Measurements from ENCODE around the genes NHLH2 and PTGFRN.

DNA sequence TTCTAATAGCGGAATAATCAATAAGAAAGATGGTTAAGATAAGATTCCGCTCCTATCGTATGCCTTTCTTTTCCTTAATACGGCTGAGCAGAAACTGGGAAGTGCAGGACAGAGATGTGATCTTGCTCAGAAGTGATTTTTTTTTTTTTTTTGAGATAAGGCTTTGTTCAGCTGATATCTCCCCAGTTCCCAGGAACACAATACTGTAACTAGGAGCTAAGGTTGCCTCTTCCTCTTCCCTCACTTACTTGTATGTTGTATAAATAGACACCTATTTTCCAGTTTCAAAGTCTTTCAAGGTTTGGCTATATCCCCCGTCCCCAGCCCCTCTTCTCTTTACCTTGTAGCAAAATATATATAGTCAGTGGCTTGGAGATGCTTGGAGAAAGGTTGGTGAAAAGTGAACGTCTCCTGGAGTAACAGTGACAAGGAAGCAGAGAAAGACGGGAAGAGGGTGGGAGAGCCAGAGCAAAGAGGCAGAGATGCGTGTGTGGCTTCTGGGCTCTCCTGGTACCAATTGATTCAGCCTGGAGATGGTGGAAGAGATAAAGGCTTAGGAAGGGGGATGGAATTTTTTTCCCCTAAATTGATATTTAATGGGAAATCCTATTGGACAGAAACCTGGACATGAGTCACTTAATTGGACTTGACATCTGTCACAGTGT lies at the start of gene NHLH2:
NHLH2 (minus strand) TSS at position 519 of the 665 bp plus-strand sequence.
- RRBS, result no CpG with 5 or more reads among the region's 8 CpGs

GRCh38 chr1:116151908-116152504 lies 40.8 kb downstream of the MAB21L3 start:
- RRBS, result no CpG with 5 or more reads among the region's 42 CpGs

- RRBS, result no CpG with 5 or more reads among the region's 4 CpGs
These were observed 100.0 kb upstream of the ATP1A1 start for GRCh38 chr1:116272954-116273445.

DNA sequence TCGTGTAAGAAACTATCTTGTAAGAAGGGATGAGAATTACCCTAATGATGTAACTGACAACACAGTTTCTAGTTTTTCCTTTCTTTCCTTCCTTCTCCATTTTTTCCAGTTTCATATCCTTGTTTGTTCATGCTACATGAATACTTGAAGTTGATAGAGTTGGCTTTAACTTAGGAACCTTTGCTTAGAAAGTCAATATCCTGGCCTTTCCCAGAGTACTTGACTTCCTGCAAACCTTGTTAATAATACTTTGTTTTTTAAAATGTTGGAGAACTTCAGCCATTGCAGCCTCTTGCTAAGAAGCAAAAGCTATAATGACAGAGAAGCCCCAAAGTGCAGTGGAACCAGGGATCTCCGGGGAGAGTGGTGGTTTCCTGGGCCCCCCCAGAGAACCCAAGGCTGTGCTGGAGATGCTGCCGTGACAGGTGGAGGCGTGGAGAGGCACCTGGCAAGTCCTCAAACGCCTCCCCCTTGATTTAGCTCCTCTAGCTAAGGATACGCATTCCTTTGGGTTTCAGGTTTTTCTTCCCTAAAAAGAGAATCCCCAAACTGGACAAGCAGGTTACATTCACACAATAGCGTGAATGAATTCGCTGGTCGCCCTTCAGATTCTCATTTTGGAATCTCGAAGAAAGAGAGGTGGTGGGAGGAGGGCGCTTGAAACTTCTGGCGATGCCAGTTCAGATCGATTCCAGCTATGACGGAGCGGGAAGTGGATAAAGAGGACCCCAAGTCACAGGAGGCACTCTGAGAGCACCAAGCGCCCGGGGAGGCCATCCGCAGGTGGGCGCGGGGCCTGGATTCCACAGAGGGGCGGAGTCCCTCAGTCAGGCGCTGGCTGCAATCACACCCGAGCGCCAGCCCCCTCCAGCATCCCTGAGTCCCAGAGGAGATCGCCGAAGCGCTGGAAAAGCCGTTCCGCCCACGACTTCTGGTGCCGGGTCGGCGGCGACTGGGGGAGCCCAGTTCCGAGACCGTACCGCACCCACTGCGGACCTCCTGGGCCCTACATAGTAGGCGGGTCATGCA lies 821 bp upstream of the ATP1A1 start:
- RRBS, result no CpG with 5 or more reads among the region's 39 CpGs

DNA sequence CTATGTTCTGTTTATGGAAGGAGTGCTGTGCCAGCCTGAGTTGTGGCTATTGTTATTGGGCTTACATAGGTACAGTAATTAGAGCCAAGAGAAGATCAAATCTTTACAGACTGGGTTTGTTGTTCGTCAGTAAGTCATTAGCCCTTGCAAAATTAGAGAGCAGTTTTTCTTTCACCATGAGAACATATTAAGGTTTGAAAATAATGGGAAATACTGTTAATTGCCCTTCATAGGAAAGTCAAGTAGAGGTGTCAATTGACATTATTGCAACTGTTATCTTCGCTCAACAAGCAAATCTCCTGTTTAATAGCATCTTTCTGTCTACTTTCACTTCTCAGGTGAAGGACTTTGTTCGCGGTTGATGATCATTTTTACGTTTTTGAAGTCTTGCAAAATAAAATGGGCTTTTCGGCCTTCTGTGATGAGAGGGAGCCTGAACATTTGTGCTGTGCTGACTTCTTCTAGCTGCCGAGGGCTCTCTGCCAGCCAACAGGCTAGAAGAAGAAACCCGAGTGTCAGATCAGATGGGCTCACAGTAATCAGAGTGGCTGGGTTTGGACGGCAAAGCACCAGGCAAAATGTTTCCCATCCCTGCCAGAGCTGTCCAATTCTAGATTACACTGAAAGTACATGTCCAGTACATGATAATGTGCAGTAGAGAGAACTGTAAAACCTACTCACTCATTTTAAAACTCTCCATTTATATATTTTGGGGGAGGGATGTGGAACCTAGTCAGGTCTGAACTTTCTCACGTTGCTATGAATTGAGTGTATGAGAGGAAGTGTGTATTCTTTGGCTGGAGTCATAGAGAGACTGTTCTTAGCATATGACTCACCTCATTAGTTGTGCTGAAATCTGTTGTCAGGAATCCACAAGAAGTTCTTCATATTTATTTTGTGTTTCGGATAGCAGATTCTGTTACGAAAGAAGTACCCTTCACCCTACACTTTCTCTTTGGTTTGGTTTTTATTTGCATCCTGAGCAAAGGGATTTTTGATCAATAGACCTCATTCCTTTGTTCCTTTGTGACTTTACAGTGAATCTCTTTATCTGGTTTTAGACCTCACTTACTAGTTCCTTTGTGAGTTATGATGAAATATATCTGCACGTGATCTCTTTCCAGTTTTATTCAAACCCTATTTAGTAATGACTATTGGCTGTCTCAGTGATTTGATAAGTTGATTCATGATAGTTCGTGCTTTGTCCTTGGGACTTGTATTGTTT lies 4.6 kb downstream of the ATP1A1 start:
- RRBS, result no CpG with 5 or more reads among the region's 14 CpGs

DNA sequence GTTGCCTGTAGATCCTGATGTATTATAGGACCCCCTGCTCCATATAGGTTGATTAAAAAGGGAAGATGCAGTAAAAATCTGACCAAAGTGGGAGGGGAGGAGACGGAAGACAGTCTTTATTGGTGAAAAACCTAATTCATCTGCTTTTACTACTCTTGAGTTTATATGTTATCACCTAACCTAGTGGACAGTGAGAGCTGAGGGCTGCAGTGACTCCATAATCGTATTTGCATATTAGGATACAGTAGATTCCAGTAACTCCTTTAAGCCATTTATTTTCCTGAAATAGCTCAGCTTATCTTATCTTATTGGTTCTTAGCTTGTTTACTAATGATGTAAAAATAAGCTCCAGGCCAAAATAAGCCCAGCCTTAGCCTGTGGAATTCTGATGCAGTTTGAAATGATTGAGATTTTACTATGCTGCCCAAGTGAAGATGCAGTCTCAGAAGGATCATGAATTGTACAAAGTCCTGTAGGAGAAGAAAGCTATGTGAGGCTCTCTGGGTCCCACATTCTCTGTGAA lies 18.1 kb downstream of the ATP1A1 start:
- RRBS, result no CpG with 5 or more reads among the region's 2 CpGs

DNA sequence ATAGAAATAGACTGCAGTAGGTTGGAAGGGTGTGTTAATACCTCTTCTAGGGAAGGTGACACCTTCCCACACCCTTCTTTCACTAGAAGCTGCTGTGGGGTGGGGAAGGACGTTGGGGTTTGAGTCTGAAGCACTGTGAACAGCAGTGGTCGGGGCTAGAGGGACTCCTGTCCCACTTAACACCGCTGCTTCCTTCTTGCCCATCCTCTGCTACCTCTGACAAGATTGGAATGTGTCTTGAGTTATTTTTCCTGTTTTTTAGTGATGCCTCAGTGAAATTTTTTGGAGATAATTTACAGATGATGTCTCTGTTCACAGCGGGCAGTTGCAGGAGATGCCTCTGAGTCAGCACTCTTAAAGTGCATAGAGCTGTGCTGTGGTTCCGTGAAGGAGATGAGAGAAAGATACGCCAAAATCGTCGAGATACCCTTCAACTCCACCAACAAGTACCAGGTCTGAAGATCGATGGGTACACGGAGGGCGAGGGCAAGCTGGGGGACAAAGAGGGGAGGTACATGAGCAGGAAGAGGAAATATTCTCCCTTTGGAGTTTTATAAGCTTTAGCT lies 19.6 kb downstream of the ATP1A1 start:
- RRBS, result no CpG with 5 or more reads among the region's 11 CpGs

DNA sequence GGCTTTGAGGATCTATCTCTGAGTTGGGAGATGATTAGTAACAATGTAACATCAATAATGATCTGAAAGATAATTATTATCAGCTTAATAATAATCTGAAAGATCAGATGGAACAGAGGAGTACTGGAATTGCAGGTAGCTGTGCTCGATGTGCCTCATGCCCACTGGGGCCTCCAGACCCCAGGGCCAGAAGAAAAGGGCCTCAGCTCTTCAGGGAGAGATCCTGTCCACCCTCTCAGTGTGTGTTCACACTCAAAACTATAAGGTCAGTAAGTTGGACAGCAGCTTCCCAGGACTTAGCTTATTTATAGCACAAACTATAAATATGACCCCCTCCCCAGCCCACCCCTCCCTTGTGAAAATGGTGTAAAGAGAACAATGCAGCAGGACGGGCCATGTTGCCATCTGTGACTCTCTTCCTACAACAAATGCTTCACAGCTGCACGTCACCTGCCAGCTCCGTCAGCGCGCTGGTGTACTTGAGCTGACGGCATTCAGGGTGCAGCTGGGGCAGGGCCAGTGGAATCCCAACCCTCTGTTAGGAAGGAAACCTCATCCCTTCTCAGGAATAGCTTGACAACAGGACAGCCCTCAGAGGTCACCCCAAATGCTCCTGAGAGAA lies 84.7 kb downstream of the ATP1A1 start:
- RRBS, result no CpG with 5 or more reads among the region's 7 CpGs

GRCh38 chr1:116475849-116476327 lies 94.9 kb downstream of the CD58 start:
- RRBS, result no CpG with 5 or more reads among the region's 9 CpGs

GRCh38 chr1:116477328-116477906 lies 93.4 kb downstream of the CD58 start:
- RRBS, result 68% methylated on average over 2 of the region's 4 CpGs

- RRBS, result no CpG with 5 or more reads among the region's 9 CpGs
These were observed 86.9 kb downstream of the CD58 start for GRCh38 chr1:116483882-116484331.

DNA sequence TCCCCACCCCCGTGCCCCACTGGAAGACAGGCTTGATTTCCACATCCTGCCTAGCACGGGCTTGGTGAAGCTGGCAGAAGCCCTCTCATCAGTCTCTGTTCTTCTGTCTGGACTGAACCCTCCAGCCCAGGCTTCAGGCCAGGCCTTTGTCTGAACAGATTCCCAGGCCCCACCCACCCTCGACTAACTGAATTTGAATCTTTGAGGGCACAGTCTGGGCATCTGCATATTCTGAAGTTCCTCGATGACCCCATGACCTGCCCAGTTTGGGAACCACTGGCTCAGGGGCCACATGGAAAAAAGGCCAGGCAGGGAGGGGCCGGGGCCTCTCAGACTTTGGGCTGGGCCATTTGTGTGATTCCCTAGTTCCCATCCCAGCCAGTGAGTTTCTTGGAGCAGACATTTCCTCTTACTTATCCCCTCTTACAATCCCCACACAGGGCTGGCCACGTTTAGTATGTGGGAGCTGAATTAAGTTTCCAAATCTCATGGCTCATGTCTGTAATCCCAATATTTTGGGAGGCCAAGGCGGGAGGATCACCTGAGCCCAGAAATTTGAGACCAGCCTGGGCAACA lies 75.1 kb downstream of the CD58 start:
- RRBS, result no CpG with 5 or more reads among the region's 7 CpGs

- RRBS, result no CpG with 5 or more reads among the region's 4 CpGs
These were observed 20.1 kb upstream of the IGSF3 start for GRCh38 chr1:116687651-116688074.

GRCh38 chr1:116755231-116755651 lies 1.0 kb downstream of the CD2 start:
- RRBS, result no CpG with 5 or more reads among the region's 7 CpGs

DNA sequence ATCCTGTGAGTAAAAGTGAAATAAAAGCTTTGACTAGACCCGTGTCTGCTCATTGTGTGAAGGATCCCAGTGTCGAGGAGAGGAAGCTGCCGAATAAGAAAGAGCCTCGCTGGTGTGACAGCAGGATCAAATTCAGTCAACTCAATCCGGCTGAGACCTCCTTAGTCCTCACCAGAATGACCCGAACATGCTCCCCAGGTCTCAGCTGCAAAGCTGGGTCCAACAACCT lies 14.9 kb downstream of the CD2 start:
- RRBS, result no CpG with 5 or more reads among the region's 6 CpGs

- RRBS, result no CpG with 5 or more reads among the region's 7 CpGs
These were observed 46.5 kb downstream of the CD2 start for GRCh38 chr1:116800651-116801226.

DNA sequence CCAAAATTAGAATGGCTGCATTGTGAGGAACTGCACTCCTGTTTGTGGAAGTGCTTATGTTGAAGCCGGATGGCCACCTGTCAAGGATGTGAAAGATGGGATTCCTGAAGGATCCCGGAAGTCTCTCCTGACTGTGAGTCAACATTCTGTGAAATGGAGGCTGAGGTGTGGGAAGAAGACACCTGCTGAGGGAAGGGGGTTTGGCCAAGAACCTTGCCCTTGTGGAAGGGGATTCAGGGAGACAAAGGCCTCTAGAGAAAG lies 70.4 kb downstream of the CD2 start:
- RRBS, result 88% methylated on average over 1 of the region's 2 CpGs

GRCh38 chr1:116853581-116854147 lies 56.1 kb upstream of the PTGFRN start:
- RRBS, result no CpG with 5 or more reads among the region's 3 CpGs

DNA sequence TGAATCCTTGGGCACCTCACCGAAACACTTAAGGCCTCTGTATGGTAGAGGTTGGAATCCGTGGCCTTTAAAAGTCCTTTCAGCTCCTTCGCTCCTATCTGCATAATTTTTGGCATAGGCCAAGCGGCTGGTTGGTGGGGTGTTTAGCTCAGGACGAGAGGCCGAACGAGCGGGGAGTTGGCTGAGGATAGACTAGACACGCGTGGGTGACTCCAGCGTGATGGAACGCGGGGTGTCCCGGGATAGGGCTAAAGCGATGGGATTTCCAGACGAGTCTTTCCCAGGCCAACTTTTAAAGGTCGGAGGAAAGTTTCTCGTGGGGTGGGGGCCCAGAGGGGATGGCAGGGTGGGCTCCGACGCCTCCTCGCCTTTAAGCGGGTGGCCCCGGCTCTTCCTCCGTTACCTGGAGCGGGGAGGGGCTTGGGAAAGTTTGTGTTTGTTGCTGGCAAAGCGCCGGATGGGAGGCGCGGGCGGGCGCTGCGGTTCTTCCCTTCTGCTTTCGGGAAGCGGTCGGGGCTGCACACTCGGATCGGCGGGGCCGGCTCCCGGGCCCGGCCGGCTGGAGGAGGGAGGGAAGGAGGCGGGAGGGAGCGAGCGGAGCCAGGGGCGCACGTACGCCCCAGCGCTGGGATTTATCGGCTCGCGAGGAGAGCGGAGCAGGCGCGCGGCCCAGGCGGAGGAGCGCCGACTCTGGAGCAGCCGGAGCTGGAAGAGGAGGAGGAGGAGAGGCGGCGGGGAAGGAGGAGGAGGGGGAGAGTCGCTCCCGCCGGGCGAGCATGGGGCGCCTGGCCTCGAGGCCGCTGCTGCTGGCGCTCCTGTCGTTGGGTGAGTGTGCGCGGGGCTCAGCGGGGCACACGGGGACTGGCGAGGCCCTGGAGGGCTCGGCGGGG lies at the start of gene PTGFRN:
PTGFRN (plus strand) TSS at position 489 of the 890 bp plus-strand sequence.
- RRBS, result 3% methylated on average over 16 of the region's 78 CpGs

DNA sequence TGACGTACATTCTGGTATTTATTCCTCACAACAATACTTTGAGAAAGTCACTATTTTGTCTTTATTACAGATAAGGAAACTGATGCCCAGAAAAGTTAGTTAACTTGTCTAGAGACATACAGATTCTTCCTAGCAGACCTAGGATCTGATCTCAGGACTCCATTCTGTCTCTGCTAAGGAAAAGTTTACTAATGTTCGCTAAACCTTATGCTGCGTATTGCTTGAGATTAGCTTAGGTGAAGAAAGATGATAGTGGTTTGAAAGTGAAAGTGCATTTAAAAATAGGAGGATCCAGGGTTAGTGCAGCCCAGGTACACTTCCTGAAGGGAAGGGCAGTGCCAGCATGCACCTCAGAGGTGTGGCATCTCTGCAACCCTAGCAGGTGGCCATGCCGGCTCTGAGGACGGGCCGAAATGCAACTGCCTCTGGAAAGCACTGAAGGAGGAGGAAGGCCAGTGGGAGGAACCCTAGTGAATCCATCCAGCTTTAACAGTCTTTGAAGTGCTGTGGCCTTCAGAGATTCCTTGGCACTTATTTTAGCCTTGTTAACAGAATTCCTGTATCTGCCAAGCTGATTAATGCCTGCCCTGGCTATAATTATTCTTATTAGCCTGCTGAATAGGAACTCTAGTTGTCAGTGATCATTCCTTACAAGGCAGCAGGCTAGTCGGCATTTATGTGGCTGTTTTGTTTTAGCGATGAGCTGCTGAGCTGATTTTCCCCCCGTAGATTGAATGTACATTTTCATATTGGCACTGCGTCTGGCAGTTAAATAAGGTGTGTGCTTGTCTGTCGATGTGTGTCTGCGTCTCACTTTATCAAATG lies 5.4 kb downstream of the PTGFRN start:
- RRBS, result no CpG with 5 or more reads among the region's 12 CpGs

Data from HCT116 (cell line).